Esophagus squamous epithelium (tissue), 4 donors: ENCODE measurements around a stretch of chr1.

DNA sequence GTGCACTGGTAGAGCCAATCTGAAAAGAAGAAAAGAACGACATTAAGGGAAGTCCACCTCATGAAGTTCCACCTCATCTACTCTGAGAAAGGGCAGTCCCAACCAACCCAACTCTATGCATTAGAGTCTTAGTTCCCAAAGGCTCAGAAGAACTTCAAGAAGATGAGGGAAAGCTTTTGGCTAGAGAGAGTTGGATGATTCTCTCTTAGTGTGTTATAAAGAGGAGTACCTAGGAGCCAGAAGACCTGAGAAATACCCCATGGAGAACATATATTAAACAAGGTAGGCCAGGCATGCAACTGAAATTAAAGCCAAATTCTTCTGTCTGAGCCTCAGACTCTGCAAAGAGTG, 8.9 kb downstream of the SSR2 start:
- PRO-cap, result no peak
- RAMPAGE, long total RNA, 4 experiments, result no peak in any of the 4 experiments

DNA sequence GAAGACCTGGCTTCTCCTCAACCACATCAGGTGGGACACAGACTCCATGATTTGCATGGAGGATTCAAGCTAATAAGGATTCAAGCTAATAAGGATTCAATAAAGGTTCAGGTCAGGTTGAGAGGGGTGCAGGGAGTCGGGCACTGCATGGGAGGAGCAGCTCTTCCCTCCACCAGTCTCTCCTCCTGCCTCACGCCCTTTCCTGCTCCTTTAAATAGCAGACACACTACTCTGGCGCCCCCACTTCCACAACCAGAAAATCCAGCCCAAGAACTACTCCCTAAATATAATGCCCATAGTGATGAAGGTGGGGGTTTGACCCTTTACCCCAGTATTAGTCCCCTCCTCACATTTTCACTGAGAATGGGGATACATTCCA, 7.1 kb downstream of the MEX3A start:
- PRO-cap, result no peak
- RAMPAGE, long total RNA, 4 experiments, result no peak in any of the 4 experiments

DNA sequence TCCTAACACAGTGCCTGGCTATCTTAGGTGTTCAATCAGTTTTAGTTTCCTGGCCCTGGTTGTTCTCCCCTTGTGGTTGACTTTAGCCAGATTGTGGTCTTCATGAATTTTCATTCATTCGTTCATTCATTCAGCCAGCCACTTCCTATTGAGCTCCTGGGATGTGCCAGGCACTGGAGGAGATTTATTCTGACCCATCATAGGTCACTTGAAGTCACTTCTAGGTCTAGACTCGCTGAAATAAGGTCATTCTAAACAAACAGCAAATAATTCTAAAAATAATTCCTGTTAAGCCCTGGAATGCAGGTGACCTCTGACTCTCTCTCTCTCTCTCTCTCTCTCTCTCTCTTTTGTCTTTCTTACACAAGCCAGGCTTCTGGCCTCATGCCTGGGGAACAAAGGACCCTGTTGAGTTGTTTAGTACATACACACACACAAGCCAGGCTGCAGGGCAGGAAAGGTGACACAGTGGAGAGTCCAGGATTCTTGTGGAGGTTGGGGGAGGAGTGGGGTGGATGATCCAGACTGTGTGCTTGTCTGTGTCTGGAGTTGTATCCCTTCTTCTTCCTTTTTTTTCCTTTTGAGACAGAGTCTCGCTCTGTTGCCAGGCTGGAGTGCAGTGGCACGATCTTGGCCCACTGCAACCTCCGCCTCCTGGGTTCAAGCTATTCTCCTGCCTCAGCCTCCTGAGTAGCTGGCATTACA, 4.0 kb upstream of the MEX3A start:
- PRO-cap, result no peak
- RAMPAGE, long total RNA, 4 experiments, result no peak in any of the 4 experiments

GRCh38 chr1:156129694-156130538, 15.4 kb downstream of the LMNA start:
- PRO-cap, result unidirectional peak, minus-strand start at chr1:156130310
- RAMPAGE, long total RNA, 4 experiments, result no peak in any of the 4 experiments

DNA sequence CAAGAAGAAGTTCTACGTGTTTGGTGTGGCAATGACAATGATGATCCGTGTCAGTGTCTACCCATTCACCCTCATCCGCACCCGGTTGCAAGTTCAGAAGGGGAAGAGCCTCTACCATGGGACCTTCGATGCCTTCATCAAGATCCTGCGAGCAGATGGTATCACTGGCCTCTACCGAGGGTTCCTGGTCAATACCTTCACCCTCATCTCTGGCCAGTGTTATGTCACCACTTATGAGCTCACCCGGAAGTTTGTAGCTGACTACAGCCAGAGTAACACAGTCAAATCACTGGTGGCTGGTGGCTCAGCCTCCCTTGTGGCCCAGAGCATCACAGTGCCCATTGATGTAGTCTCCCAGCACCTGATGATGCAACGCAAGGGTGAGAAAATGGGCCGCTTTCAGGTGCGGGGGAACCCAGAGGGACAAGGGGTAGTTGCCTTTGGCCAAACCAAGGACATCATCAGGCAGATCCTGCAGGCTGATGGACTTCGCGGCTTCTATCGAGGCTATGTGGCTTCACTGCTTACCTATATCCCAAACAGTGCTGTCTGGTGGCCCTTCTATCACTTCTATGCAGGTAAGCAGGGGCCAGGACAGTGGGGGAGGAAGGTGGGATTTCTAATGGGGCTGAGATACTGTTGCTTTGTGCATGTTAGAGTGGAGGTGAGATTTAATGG, 6.1 kb downstream of the SLC25A44 start:
- PRO-cap, result no peak
- RAMPAGE, long total RNA, 4 experiments, result no peak in any of the 4 experiments

DNA sequence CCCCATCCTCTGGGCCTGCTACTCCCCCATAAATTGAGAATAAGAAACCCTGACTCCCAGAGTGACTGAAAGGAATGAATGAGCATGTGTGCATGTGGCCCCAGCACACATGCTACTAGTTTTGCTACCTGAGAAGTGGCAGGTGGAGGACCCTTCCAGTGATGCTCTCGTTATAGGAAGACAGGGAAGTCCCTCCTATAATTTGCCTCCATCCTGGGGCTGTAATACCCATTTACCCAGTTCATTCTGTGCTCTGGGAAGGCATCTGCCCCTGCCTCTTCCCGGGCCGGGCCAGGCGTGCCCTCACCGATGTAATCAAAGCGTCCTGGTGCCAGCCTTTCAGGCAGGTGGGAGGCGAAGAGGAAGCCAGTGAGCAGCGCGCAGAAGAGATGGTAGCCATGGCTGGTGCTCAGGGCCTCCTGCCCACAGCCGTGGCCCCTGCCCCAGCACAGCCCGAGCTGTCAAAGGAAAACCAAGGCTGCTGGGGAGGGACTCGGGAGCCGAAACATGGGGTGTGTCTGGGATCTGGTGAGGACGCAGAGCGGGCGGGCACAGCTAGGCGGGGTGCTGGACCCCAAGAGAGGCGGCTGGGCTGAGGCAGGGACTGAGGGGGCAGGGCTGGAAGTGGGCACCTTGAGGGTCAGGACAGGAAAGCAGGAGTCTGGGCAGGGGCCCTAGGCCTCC, 2.6 kb downstream of the BGLAP start:
- PRO-cap, result no peak
- RAMPAGE, long total RNA, 4 experiments, result no peak in any of the 4 experiments

DNA sequence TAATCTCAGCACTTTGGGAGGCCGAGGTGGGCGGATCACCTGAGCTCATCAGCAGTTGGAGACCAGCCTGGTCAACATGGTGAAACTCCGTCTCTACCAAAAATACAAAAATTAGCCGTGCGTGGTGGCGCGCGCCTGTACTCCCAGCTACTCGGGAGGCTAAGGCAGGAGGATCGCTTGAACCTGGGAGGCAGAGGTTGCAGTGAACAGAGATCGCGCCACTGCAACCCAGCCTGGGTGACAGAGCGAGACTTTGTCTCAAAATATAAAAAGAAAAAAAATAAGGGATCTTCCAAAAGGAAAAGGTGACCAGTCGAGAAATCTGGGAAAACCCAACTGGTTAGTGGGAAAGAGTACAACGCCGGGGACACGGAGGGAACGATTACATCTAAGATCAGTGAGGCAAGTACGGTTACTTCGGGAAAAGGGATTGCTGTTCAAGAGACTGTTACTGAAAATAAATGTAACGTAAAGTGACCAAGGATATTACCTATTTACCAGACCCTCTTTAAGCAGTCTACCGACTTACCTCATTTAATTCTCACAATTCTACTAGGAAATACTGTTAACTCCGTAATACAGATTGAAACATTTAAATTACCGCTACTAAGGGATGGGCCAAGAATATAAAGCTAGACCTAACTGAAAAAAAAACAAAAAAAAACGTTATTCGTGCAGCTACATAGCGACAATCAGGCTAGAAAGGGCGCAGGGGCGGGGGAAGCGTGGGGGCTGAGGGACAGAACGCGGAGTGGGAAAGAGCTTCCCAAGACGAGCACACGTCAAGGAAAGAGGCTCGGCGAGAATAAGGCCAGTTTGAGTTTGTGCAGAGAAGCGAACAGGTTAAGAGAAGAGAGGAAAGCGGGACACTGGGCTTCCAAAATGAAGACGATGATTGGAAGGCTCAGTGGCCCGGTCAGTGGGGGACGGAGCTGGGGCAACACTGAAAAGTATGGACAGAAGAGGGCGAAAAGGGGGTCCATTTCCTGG, 649 bp downstream of the CCT3 start:
- PRO-cap, result no peak
- RAMPAGE, long total RNA, 4 experiments, result no peak in any of the 4 experiments

DNA sequence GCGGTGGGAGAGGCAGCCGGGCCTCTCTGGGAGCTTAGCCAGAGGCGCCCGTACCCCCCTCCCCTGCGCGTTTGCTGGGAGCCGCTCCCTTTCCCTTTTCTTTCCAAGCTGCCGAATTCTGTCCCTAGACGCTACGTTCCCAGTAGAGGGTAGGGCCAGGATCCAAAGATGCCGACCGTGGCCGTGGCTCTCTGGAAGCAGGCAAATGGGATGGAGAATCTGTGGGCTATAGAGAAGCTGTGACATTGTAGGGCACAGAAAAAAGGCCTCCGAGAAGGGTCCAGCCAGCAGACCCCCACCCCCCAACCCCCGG, 63.8 kb downstream of the MEF2D start:
- PRO-cap, result no peak
- RAMPAGE, long total RNA, 4 experiments, result no peak in any of the 4 experiments

- PRO-cap, result no peak
- RAMPAGE, long total RNA, 4 experiments, result start-site peak on the minus strand in 1 of 4 experiments, at chr1:156464596-156464888 at its widest, 11 reads per replicate
Observed at GRCh38 chr1:156464366-156465295, 35.9 kb downstream of the MEF2D start.

GRCh38 chr1:156473459-156474365, 26.9 kb downstream of the MEF2D start:
- PRO-cap, result no peak
- RAMPAGE, long total RNA, 4 experiments, result no peak in any of the 4 experiments

GRCh38 chr1:156479445-156479910, 21.1 kb downstream of the MEF2D start:
- PRO-cap, result no peak
- RAMPAGE, long total RNA, 4 experiments, result start-site peak on the minus strand in 1 of 4 experiments, at chr1:156479624-156479773 at its widest, 12 reads per replicate

GRCh38 chr1:156486605-156487245, 13.8 kb downstream of the MEF2D start:
- PRO-cap, result no peak
- RAMPAGE, long total RNA, 4 experiments, result no peak in any of the 4 experiments

GRCh38 chr1:156493148-156493707, 7.3 kb downstream of the MEF2D start:
- PRO-cap, result no peak
- RAMPAGE, long total RNA, 4 experiments, result no peak in any of the 4 experiments

- PRO-cap, result bidirectional peak, plus-strand start at chr1:156540049, minus-strand start at chr1:156539933
- RAMPAGE, long total RNA, 4 experiments, result no peak in any of the 4 experiments
Observed at GRCh38 chr1:156539852-156540433, 32.4 kb downstream of the IQGAP3 start.

DNA sequence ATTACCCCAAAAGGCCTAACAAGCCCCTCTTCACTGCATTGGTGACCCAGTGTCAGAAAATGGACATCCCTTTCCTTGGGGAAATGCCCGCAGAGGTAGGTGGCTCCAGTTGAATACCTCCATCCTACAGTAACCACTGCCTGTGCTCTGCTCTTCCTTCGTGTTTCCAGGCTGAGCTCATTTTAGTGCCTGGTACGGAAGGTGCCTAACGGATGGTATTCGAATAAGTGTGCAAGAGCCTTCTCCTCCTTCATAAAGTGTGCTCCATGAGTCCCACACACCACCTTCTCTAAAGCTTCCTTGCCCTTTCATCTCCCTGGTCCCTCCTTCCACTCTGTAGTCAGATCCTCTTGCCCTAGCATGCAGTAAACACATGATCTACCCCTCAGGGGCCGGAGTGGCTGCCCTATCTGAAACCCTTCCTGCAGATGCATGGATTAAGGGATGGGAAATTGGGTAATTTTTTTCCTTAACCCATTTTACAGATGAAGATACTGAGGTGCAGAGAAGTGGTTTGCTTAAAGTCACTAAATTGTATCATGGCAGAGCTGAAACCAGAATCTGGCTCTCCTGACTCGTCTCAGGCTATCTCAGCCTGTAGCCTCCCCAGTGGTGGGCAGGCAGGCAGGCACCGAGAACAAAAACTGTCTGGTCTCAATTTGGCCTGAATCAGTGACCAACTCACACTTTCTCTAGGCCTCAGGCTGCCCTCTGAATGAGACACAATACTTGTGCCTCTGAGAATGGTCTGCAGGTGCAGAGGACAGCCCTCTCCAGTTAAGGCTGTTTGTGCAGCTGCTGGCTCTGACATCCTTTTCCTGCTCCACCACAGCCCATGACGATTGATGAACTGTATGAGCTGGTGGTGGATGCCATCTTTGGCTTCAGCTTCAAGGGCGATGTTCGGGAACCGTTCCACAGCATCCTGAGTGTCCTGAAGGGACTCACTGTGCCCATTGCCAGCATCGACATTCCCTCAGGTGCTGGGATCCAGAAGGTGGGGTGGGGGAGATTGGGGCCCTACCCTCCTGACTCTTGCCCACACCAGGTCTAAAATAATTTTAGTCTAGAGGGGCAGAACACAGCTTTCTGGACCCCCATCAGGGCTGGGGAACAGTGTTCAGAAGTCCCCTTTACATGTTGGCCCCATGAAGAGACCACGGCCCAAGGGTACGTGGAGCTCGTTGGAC, 1.4 kb downstream of the NAXE start:
- PRO-cap, result unidirectional peak, minus-strand start at position 328 of the sequence
- RAMPAGE, long total RNA, 4 experiments, result no peak in any of the 4 experiments

DNA sequence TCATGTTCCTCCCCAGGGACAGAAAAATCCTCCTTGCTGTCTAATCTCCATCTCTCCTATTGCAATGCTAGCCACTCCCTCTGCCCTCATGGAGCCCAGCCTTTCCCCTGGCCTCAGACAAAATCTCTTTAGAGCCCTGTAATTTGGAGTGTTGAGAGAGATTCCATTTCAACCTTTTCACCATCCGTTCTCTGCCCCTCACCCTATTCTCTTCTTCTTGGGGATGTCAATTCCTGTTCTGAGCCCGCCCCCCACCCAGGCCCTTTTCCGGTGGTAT, 306 bp upstream of the HAPLN2 start:
- PRO-cap, result no peak
- RAMPAGE, long total RNA, 4 experiments, result no peak in any of the 4 experiments

- PRO-cap, result unidirectional peak, minus-strand start at chr1:156665097
- RAMPAGE, long total RNA, 4 experiments, result no peak in any of the 4 experiments
Observed at GRCh38 chr1:156664174-156665416, 12.6 kb downstream of the NES start.

GRCh38 chr1:156667439-156668702, 9.3 kb downstream of the NES start:
- PRO-cap, result no peak
- RAMPAGE, long total RNA, 4 experiments, result no peak in any of the 4 experiments

GRCh38 chr1:156670956-156671841, 6.0 kb downstream of the NES start:
- PRO-cap, result no peak
- RAMPAGE, long total RNA, 4 experiments, result no peak in any of the 4 experiments

- PRO-cap, result no peak
- RAMPAGE, long total RNA, 4 experiments, result no peak in any of the 4 experiments
Observed at GRCh38 chr1:156715300-156716505, 10.3 kb upstream of the CRABP2 start.